Metastatic Pancreatic Carcinoma in the Ovary (tissue), 1 donor: ENCODE measurements around a stretch of chr16.

GRCh38 chr16:1819585-1820085 lies 7.0 kb downstream of the HAGH start:
- PRO-cap = no peak

DNA sequence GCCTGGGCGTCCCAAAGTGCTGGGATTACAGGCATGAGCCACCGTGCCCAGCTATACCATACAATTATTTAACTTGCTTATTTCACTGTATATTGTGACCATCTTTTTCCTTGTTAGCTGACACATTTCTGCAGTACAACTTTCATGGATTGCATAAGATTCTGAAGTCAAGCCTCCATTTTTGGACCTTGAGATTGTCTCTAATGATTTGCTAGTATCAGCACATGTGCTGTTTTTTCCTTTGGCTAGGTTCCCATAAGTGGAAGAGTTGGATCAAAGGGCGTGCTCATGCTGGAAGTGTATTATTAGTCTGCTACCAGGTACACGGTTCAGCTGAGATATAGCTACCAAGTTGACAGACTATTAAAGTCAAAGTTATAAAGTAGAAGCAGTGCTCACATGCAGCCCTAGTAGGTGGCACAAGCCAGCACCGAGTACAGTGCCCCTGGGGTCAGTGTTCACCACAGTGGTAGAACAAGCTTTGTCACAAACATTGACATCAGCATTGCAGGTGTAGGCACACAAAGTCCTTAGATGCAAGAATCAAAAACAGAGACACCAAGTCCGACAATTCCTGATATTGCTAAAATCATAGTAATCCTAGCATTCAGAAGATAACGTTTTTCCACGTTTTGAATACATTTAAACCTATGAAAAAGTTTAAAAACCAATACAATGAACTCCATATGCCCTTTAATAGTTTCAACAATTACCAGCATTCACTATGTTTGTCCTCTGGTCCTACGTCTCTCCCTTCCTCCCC lies 3.3 kb downstream of the FAHD1 start:
- PRO-cap = no peak

- PRO-cap = no peak
These were observed 12.3 kb upstream of the MEIOB start for GRCh38 chr16:1884102-1884848.

GRCh38 chr16:1917288-1917834 lies 854 bp downstream of the HS3ST6 start:
- PRO-cap = no peak

DNA sequence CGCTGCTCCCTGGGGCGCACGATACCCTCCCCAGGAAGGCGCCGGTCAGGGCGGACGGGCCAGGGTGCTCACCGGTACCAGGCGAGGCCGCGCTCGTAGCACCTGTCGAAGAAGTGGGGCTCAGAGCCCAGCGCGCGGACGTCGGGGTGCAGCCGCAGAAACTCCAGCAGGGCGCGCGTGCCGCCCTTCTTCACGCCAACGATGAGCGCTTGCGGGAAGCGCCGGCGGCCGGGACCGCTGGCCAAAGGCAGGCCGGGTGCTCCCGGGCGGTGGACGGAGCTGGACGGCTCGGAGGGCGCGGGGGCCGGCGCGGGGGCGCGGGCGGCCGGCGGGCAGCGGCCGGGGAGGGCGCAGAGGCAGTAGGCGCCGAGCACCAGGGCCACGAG lies 383 bp downstream of the HS3ST6 start:
- PRO-cap = no peak

- PRO-cap = no peak
These were observed 4.2 kb downstream of the TBL3 start for GRCh38 chr16:1975928-1976521.

- PRO-cap = no peak
These were observed 12.9 kb downstream of the SYNGR3 start for GRCh38 chr16:2002437-2003360.

DNA sequence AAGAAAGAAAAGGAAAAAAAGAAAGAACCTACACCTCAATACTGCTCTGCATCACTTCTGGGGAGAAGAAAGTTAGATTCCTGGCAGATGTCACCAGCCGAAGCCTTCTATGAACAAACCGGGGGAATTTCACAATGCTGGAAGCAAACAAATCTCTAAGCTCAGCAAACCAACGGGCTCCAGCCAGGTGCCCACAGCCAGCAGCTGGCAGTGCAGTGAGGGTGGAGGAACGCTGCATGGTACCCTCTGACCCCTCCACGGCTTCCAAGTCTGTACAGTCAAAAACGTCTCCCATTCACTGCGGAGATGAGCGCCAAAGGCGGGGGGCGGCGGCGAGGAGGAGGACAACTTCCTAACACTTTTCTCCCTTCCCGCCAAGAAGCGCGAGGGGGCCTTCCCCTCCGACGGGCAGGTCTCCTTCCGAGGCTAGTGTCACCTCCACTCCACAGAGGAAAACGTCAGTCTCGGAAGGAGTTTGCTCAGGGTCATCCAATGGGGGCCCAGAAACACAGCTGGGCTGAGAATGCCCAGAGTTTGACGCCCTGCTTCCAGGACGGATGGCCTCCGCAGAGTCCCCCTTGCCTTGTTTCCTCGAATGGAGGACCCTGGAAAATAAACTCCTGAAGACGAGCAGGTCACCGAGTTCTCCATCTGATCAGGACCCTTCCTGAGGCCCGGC lies 10.9 kb upstream of the NPW start:
- PRO-cap = no peak

DNA sequence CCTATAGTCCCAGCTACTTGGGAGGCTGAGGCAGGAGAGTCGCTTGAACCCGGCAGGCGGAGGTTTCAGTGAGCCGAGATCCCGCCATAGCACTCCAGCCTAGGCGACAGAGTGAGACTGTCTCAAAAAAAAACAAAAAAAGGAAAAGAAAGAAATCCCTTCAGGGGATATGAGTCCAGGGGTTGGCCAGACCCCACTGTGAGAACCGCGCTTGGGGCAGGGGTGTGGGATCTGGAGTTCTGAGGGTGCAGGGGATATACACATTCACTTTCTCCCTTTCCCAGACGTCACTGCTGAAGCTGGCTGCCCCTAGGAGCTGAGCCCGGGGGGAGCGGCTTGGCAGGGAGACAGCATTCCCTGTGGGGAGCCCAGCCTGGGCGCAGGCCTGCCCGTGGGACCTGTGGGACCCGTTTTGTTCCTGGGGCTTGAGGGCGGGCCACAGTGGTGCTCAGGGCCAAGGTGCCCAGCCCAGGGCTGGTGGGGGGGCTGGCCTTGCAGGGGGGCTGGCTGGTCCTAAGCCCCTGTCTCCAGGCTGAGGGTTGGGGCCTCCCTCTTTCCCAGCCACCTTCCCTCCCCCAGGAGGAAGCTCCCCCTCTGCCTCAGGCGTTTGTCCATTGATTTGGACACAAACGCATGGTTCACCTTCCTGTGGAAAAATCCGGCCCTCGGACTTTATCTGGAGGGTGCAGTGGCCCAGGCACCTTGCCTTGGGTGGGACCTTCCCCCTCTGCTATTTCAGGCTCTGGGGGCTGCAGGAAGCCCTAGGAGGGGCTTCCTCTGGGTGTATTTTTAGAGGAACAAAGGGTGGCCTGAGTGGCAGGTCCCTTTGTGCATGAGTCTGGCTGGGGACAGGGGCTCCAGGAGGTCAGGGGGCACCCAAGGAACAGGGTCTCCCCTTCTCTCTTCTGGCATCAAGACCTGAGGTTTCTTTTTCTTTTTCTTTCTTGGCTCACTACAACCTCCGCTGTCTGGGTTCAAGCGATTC lies 4.4 kb downstream of the NHERF2 start:
- PRO-cap = no peak

DNA sequence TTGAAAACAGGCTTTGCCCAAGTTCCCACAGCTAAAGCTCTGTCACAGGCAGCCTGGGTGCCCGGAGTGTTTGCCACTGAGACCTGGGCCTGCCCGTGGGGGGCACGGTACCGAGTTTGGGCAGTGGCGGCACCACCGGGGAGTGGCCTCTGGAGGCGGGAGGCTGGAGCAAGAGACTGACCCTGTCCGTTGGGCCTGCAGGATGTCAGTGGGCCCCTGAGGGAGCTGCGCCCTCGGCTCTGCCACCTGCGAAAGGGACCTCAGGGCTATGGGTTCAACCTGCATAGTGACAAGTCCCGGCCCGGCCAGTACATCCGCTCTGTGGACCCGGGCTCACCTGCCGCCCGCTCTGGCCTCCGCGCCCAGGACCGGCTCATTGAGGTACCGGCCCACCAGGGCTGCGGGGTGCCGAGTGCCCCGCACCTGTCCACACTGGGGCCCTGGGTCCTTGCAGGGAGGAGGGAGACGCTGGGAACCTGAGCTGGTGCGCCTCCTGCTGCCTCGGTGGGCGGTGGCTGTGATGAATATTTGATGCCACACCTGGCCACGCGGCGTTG lies 9.5 kb downstream of the NHERF2 start:
- PRO-cap = no peak

- PRO-cap = no peak
These were observed 8.9 kb downstream of the NTHL1 start for GRCh38 chr16:2038737-2039209.

DNA sequence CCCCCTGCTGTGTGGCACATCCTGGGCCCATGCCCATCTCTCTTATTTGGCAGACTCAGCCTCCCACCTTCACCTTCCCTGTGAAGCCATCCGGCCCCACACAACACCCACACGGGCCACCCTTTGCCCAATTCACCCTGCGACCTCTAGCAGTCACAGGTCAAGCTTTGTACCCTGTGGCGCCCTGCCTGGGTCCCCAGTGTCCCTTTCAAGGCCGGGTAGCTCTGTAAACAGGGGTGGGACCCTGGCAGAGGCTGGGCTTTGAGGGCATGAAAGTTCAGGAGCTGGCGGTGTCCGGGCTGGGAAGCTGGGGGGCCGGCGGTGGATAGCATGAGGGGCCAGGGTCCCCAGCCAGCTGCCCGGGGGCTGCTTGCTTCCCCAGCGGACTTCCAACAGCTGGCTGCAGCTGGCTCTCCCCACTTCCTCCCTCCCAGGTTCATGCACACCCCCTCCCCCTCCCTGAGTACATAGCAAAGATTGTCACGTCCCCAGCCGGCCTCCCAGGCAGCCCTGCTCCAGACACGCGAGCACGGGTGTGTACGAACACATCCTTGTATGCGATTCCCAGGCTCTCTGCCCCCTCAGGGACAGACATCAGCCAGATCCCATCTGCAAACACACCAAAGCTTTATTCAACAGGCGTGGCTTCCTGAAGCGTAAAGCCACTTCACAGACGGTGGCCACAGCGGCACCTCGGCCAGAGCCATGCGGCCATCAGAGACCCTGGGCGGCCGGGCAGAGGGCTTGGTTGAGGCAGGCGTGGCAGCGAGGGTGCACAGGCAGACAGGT lies 8.2 kb downstream of the NTHL1 start:
- PRO-cap = no peak

GRCh38 chr16:2054686-2055247 lies 7.0 kb downstream of the TSC2 start:
- PRO-cap = no peak

GRCh38 chr16:2099489-2099820 lies 36.2 kb downstream of the PKD1 start:
- PRO-cap = no peak

- PRO-cap = no peak
These were observed 9.4 kb downstream of the PKD1 start for GRCh38 chr16:2125956-2126993.

- PRO-cap = no peak
These were observed 1.1 kb downstream of the RAB26 start for GRCh38 chr16:2149408-2150023.

GRCh38 chr16:2150692-2151622 lies 2.5 kb downstream of the RAB26 start:
- PRO-cap = unidirectional peak, minus-strand start at chr16:2150920

- PRO-cap = no peak
These were observed 938 bp downstream of the CASKIN1 start for GRCh38 chr16:2195401-2195932.

- PRO-cap = no peak
These were observed 5.9 kb upstream of the DNASE1L2 start for GRCh38 chr16:2230083-2231023.

- PRO-cap = no peak
These were observed 585 bp upstream of the ECI1 start for GRCh38 chr16:2252003-2252341.